Hair follicle dermal papilla cell (primary cell): ENCODE measurements around the genes MID1 and FRMPD4.

DNA sequence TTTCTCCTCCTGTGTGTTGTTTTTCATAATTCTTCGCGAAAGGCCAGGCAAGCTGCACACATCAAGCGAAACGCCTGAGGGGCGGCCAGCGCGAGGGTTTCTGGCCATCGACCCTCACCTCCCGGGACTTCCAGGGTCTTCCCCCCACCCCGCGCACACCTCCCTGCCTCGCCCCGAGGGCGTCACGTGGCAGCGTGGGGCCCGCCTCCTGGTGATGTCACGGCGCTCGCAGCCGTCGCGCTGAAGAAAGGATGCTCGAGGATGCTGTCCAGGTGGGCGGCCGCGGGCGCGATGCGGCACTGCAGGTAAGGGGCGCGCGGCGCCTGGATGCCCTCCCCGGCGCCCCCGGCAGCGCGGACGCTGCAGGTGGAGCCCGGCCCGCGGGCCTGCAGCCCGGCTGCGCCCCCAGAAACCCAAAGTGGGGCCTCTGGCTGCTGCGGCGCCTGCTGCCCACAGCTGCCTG, 1.5 kb downstream of the CLCN4 start:
- CAGE, long polyA plus RNA = no peak

- CAGE, long polyA plus RNA = no peak
These were observed 128.8 kb downstream of the CLCN4 start for GRCh38 chrX:10285591-10285883.

GRCh38 chrX:10576748-10577599, 43.4 kb downstream of the MID1 start:
- CAGE, long polyA plus RNA = no peak

GRCh38 chrX:10615982-10616346, 4.4 kb downstream of the MID1 start:
- CAGE, long polyA plus RNA = no peak

- CAGE, long polyA plus RNA = no peak
These were observed 1.6 kb downstream of the MID1 start for GRCh38 chrX:10618930-10619140.

- CAGE, long polyA plus RNA = no peak
These were observed at the start of gene MID1 for GRCh38 chrX:10620145-10620815. Gene MID1 (minus strand): TSS chrX:10620585.

DNA sequence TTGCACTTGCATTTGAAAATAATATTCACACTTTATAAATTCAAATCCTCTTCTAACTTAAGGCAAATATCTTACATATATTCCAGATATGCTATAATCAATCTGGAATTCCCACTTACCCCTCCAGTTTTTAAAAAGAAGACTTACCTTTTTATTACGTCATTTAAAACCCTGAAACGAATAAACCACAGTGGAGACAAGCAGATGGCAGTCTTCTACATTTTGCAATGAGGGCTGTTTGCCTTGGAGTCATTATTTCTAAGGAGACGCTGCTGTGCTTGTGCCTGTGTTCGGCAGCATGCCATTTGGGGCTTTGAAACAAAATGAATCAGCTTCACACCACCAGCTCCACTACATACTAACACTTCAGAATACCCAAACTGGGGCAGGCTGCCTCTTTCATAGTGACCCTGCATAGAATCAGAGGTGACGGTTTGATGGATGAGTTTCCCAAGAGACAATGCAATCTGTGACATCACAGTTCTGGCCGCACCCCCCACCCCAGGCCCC, 57.0 kb upstream of the MID1 start:
- CAGE, long polyA plus RNA = no peak

DNA sequence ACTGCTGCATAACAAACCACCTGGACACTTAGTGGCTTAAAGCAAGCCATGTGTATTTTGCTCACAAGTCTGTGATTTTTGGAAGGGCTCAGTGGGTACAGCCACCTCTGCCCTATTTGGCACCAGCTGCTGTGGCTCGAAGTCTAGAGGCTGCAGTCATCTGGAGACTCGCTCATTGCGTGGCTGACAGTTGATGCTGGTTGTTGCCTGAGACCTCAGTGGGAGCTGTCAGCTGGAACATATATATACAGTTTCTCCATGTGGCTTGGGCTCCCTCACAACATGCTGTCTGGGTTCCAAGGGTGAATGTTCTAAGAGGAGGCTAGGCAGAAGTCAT, 60.8 kb upstream of the MID1 start:
- CAGE, long polyA plus RNA = no peak

- CAGE, long polyA plus RNA = no peak
These were observed 149.9 kb upstream of the MID1 start for GRCh38 chrX:10770287-10770591.

- CAGE, long polyA plus RNA = no peak
These were observed 58.4 kb downstream of the AMELX start for GRCh38 chrX:11351347-11352350.

GRCh38 chrX:12137608-12138533, at the start of gene FRMPD4:
Gene FRMPD4 (plus strand): TSS chrX:12138473.
- CAGE, long polyA plus RNA = no peak

- CAGE, long polyA plus RNA = no peak
These were observed 7.8 kb downstream of the PRPS2 start for GRCh38 chrX:12798911-12799531.

DNA sequence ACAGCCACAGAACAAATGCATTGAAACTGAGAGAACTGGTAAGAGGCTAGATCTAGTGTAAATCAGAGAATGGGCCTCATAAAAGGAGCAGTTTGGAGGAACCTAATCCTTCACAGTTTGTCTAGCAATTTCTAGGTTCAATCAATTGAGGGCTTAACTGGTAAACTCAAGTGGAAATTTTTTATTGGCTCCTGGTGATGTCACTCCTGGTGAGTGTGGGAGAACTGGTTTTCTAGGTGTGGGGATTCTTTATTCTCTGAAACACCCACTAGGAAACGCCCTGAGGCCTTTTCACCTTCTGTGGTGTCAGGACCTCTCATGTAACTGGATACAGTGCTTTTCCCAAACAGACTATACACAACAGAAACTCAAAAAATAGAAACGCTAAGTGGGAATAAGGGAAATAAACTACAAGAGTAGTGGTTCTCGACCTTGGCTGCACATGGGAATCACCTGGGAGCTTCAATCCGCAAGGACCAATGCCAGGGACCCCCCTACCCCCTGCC, 27.7 kb upstream of the TMSB4X start:
- CAGE, long polyA plus RNA = no peak

- CAGE, long polyA plus RNA = no peak
These were observed 4.2 kb upstream of the TMSB4X start for GRCh38 chrX:12970571-12971295.

DNA sequence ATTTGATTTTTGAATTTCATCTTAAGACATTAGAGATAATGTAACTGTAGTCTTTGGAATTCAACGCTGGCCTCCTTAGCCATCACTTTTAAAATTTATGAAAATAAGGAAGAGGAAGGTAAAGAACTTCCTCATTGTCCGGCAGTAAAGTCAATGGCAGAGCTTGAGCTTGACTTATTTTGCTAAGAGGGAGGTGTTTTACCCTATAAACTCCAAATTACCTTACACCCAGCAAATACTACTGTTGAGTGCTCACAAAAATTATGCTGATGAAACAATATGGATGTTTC, 733 bp upstream of the TMSB4X start:
- CAGE, long polyA plus RNA = no peak

DNA sequence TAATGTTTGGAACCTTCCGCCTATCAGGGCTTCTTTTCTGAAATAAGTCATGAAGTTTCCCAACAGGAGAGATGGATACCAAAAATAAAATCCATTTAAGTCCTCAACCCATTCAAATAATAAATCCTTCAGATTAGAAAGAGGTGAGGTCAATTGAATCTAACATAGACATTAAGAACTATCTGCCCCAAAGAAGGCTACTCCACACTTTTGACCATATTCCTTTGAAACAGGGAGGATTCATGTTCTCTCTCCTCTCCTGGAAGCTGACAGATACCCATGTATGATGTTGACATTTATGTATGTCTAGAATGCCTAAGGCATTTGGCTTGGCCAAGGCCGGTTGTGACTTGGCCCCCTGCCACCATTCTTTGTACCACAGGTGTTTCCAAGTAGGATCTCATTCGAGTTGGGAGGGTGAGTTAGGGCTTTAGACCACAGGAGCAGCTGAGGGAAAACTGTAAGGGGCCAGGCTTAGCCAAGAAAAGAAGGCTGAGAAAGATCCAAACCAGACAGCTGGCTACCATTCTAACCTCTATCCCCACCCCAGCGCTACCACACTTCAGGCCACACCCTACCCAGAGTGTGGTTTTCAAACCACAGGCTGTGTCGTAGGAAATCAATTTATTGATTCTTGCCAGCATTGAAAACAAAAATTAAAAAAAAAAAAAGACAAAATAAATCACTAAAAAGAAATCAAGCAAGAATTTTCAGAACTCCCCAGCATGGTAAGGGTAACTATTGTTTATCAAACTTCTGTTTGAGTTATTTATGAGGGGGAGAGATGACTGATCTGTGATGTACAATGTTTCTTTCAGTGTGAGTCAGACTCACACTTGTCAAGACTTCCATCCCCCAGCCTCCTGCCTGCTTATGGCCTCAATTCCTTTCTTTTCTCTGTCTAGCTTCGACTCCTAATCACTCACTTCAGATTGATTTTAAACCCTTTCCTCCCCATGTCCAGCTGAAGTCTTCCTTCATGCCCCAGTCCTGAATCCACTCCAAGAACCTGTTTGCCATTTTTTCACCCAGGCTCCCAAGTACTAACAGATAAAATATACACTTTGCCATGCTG, 9.8 kb downstream of the TMSB4X start:
- CAGE, long polyA plus RNA = no peak

DNA sequence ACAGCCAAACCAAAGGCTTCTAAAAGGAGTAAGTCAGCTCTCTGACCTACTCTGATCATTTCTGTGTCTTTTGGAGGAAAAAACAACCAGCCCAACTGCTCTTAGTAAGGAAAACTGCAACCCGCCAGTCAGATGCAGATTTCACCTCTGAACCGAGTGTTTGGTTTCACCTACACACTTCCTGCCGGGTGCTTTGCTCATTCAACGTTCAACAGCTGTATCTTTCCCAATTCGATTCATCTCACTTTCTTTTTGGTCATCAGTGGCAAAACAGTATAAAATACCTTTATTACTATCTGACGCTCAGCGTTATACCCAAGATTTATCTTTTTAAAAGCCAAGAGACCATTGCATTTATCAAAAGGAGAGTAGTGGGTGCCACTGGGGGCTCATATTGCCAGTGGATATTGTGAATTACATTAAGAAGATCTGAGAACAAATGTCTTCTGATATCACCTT, 24.6 kb downstream of the TMSB4X start:
- CAGE, long polyA plus RNA = no peak

DNA sequence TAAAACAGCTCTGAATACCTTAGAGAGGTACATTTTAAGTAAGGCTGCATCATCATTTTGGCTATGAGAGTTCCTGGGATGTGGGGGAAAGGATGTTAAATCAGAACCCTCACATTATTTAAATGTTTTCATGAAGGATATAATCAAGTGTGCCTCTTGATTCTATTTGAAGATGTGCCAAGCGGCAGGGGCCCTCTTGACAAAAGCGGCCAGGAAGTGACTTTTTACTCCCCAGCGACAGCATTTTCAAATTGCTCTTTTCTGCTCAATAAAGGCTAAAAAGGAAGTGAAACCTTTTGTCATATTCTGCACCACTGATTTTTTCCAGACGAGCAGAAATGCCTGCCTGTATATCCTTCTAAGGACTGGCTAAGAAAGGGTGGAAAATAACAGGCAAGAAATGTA, 25.3 kb downstream of the TMSB4X start:
- CAGE, long polyA plus RNA = no peak

DNA sequence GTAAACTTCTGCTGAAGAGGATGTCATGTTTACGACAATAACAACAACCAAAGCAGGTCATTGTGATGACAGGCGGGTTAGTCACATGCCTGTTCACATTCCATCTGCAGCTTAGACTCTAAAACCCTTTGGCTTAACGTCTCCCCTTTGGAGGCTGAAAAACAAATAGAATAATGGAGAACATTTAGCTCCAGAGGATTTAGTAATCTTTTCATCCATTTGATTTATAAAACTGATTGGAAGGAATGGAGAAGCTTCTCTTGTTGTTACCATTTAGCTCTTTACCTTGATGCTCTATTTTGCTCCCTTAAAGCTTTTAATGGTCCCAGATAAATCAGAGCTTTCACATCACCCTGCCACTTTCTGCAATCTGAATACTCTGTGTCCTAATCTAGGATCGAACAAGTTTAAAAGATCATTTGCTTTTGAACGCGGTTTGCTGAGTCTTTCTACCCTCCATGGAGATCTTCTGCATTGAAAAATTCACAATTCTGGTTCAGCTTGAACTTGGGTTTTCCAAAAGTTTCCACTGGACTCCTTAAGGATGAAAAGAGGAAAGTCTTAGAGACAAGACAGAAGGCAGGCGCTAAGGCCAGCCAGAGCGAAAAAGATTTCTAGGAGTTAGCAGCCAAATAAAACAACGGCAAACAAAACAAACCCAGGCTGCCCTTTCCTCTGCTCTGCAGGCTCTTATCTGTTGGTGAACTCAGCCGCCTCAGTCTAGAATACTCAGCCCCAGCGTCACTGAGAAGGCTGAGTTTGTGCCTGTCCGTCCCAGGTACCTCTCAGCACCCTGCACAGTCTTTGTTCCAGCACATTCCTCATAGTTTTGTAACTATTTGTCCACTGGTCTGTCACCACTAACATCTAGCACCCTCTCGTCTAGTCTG, 75.3 kb upstream of the FAM9C start:
- CAGE, long polyA plus RNA = no peak

DNA sequence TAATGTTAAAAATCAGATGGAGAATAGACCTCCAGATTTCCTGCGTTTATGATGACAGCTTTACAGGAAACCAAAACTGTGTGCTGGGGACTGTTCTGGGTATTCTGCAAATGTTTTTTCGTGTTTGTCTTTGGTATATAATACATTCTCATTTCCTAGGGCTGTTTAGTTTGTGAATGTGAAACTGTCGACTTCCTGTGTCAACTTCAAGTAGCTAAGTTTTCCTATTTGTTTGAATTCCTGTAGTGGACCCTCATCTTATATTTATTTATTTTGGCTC, 79.5 kb upstream of the FAM9C start:
- CAGE, long polyA plus RNA = no peak